AG10803 (cell line): ENCODE data around the genes ARHGAP11A and GREM1.

GRCh38 chr15:31236228-31237056 lies 90.2 kb upstream of the KLF13 start:
- RRBS = no CpG with 5 or more reads among the region's 18 CpGs

DNA sequence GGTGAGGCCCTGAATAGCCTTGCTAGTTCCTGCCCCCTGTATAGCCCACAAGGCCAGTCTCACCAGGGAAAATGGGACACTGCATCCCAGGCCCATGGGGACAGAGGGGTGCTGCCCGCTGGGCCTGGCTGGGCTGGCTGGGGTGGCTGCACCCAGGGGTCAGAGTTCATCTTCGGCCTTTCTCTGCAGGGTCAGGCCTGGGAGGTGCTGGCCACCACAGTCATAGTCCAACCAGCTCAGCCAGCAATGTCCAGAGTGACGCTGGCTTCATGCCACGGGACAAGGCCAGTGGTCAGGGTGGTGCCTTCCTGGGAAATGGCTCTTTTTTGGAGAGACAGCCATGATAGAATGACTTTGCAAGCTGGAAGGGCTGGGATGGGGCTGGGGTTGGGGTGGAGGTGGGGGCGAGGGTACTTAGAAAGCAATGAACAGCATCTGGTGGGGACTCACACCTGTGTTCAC lies 22.3 kb upstream of the KLF13 start:
- RRBS = no CpG with 5 or more reads among the region's 5 CpGs

DNA sequence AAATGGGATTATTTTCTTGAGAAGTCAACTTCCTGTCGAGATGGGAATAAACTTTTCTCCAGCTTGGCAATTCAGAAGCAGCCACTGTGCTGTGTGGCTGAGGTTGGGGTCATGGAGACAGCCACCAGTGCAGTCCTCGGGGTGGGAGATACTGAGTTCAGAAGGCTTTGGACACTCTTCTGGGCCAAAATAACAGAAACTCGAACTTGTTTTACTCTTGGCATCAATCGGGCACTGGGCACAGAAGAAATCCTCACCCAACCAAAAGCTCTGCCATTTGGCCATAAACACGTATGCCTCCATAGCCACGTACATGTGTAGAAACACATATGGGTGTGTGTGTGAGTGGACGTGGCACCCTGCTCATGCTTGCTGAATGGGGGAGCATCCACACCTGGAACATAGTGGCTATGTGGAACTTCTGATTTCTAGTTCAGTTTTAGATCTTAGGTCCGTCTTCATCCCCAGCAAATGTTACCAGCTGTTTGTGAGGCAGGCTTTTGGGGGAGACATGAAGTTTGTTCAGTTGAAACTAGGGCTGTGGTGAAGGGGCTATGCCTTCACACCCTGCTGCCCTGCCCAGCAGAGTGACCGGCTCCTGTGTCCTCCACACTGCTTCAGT lies 8.2 kb downstream of the KLF13 start:
- RRBS = no CpG with 5 or more reads among the region's 9 CpGs

DNA sequence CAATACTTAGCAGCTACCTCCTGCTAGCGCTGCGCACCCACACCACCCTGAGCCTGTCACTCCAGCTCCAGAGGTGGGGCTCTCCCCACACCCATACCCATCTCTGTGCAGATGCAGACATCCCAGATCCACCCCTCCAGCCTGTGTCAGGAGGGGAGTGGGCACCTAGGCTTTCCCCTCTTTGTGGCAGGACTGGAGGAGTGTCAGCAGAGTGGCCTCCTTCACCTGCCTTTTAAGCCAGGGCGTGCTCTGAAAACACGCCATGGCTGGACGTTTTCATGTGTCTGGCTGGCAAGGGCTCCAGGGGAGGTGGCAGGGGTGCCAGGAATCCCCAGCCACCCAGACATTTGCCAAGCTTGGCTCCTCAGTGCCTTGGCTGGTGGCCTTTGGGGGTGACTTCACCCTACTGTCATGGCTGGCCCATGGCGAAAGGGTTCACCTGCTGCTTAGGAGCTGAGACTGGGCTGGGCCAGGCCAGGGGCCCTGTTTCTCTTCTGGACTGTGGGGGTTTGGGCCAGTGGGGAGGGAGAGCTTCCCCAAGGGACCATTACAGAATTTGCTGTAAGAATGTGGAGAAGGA lies 17.6 kb downstream of the KLF13 start:
- RRBS = no CpG with 5 or more reads among the region's 6 CpGs

DNA sequence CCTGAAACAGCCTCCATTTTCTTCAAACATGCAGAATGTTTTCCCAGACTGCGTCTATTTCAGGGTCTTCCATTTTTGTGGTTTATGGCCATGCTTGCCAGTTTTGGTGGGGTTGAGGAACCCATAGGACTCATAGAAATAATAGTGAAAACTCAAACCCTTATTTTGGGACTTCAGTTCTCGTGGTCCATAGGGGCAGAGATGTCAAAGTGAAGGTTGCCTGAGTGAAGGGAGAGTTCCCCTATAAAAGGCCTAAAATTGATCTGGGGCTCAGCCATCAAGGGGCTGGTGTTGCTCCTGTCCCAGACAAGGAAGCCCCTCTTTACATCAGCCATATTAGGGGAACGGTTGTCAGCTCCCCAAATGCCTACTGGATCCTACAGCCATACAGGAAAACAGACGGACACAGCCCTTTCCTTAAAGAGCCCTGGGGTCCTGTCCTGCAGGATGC lies 48.7 kb downstream of the KLF13 start:
- RRBS = no CpG with 5 or more reads among the region's 4 CpGs

GRCh38 chr15:31480690-31480995 lies 154.0 kb downstream of the KLF13 start:
- RRBS = no CpG with 5 or more reads among the region's 4 CpGs

DNA sequence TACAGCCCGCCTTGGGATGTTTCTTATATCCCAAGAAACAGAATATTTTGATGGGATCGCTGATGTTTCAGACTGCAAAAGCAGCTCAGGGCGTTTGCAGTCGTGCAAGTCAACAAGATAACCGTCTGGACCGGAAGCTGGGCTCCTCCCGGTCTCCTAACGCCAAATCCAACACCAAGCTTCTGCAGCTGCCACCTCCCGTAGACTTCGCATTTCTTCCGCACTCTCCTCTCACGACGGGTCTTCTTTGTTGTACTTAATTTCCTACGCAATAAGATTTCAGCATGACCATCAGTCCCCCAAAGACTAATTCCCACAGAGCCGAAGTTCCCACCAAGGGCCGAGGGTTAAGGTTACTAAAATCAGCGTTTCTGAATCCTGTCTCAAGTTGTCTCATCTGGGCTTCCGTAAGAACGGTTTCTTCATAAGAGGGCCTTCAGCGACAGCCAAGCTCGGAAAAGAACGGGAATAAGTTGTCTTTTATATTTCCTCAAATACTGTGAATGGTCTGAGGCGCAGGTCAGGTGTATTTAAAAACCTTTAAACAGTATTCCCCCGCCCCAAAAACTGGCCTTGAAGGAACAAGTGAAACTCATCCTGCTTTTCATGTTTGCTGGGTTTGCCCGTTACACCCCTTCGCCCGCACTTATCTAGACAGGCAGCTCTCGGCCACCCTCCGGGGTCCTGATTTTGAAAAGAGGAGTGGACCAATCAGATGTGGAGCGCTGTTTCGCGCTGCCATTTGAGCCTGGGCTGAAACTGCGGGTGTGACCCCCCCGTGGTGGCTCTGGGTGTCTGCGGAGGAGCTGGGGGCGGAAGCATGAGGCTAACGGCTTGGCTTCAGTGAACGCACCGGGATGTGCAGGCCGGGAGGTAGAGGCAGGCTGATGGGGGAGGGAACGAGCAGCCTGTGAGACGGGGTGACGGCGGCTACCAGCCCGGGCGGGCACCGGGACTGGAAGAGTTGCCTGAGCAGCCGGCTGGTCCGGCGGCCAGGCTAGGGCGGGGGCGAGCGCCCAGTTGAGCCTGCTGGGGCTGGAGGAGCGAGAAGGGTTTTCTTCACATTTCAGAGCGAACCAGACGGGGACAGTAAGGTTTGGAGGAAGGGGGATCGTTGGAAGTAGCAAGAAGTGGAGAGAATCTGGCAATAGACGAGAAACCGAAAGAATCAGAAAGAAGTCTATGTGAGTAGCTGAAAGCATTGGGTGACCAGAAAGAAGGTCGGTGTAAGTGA lies at the start of gene ARHGAP11A:
ARHGAP11A (plus strand) TSS at position 770 of the 1,234 bp plus-strand sequence.
- RRBS = no CpG with 5 or more reads among the region's 60 CpGs

DNA sequence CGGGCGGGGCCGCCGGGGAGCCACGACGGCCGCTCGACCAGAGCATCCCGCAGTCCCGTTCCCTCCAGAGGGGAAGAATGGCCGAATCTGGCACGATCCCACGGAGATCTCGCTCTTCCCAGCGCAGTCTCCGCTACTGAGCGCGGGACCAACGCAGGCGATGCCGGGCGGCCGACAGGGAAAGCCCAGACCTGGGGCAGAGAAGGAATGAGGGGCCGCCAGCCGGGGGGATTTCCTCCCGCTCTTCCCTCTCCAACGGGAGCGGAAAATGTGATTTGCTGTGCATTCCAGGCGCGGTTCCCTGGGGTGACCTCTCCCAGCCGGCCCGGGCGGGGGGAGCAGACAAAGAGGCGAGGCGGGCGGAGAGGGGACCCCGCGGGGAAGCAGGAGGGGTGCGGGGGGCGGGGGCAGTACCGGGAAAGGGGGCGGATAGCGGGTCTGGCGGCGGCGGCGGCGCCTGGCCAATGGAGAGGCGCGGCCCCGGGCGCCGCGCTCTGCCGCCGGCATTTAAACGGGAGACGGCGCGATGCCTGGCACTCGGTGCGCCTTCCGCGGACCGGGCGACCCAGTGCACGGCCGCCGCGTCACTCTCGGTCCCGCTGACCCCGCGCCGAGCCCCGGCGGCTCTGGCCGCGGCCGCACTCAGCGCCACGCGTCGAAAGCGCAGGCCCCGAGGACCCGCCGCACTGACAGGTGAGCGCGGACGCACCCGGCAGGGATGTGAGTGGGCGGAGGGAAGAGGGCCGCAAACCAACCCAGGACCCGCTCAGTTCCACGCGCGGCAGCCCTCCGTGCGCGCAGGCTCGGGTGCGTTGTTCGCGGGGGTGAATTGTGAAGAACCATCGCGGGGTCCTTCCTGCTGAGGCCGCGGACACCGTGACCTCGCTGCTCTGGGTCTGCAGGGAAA lies at the start of gene GREM1:
GREM1 (plus strand) TSS at position 536 of the 907 bp plus-strand sequence.
- RRBS = 2% methylated on average over 62 of the region's 111 CpGs

- RRBS = no CpG with 5 or more reads among the region's 1 CpG
These were observed 82.8 kb downstream of the GREM1 start for GRCh38 chr15:32800598-32801023.

- RRBS = no CpG with 5 or more reads among the region's 10 CpGs
These were observed 160.7 kb downstream of the FMN1 start for GRCh38 chr15:33033516-33034428.

GRCh38 chr15:33201814-33202439 lies 7.4 kb upstream of the FMN1 start:
- RRBS = no CpG with 5 or more reads among the region's 6 CpGs

- RRBS = no CpG with 5 or more reads among the region's 4 CpGs
These were observed 219.8 kb downstream of the RYR3 start for GRCh38 chr15:33530596-33530873.

- RRBS = no CpG with 5 or more reads among the region's 4 CpGs
These were observed 748 bp downstream of the EMC7 start for GRCh38 chr15:34100996-34101232.

- RRBS = 12% methylated on average over 4 of the region's 16 CpGs
These were observed 482 bp downstream of the EMC4 start for GRCh38 chr15:34225147-34225849.

GRCh38 chr15:34239104-34239790 lies 14.4 kb downstream of the EMC4 start:
- RRBS = no CpG with 5 or more reads among the region's 4 CpGs

DNA sequence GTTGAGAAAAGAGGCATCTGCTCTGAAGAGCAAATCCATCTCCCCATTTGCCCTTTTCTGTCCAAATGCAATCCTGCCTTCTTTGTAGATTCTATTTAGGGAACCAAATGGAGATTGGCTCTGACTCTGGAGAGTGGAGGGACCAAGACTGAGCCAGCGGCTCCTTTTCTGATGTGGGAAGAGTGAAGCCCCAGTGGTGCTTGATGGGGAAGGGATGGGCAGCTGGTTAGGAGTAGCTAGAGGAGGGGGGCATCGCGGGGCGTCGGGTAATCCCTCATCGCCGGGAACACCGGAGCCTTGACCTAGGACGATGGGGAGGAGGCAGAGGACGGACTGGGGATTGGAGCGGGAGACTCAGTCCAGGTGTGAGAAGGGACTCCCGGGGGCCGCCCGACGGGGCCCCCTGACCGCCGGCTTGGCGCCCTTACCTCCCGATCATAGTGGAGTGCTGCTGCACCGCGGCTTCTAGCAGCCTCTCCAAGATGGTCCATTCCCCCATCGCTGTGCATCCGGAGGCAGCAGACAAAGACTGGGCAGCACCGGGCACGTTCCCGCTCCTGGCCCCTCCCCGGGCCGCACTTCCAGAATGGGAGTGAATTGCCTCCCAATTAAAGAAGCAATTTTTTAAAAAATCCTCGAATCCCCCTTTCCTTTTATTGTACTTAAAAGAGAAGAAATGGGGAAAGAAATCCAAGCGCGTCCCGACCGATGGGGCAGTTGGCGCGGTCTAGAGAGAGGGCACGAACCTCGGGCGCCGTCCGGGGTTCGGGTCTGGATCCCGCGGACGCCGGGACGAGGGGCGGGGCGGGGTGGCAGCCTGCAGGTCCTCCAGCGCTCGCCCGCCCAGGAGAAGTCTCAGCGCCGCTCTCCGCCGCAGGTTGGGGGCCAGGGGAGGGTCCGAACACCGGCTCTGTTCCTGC lies 548 bp downstream of the GJD2 start:
- RRBS = 4% methylated on average over 16 of the region's 57 CpGs

DNA sequence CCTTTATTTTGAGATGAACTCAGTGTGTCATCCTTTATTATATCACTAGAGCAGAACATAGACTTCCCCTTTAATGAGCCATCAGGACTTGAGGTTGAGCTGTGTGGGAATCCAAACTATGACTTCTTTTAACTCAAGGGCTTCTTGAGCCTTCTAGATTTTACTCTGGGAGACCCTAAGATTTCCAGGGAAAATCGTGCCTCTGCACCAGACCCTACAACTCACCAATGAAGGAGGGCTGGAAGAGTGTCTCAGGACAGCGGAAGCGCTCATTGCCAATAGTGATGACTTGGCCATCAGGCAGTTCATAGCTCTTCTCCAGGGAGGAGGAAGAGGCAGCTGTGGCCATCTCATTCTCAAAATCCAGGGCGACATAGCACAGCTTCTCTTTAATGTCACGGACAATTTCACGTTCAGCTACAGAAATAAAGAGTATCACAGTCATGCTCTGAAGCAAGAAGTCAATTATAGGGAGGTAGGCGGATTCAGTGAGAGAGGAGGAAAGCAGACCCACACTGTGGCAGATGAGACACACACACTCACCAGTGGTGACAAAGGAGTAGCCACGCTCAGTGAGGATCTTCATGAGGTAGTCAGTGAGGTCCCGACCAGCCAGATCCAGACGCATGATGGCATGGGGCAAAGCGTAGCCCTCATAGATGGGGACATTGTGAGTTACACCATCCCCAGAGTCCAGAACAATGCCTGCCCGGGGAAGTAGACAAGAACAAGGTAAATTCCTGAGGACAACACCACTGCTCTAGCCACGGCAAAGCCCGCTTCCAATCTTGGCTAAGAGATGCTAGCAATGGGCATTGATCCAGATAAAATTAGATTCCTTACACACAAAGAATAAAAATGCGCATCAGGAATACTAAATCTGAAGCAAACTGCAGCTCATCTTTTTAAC lies 3.2 kb downstream of the ACTC1 start:
- RRBS = no CpG with 5 or more reads among the region's 15 CpGs

- RRBS = no CpG with 5 or more reads among the region's 13 CpGs
These were observed 3.9 kb upstream of the ACTC1 start for GRCh38 chr15:34799175-34799806.

- RRBS = no CpG with 5 or more reads among the region's 3 CpGs
These were observed 35.7 kb upstream of the ZNF770 start for GRCh38 chr15:35023825-35024200.

DNA sequence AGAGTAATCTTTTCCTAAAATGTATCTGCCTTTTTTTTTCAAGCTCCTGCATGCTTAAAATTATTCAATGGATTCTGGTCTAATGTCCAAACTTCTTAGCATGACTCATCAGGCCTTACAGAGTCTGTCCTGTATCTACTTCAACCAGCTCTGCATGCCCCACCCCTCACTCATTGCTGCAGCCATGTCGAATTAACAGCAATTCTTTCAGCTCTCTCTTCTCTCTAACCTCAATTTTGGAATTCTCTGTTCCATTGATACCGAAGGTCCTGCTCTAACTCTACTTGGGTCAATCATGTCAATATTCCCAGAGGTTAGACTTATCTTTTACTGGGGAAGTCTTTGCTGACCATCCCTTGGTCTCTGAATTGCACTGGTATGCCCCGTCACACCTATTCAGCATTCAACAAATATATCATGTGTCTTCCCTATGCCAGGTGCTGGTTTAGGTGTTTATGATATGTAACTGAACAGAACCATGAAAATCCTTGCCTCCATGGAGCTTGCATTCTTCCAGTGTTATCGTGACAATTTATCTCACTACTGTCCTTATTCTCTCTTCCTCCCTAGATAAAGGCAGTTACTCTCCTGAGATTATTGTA lies 88.5 kb upstream of the NANOGP8 start:
- RRBS = no CpG with 5 or more reads among the region's 4 CpGs